ENCODE data around the genes SYPL1 and HBP1.

DNA sequence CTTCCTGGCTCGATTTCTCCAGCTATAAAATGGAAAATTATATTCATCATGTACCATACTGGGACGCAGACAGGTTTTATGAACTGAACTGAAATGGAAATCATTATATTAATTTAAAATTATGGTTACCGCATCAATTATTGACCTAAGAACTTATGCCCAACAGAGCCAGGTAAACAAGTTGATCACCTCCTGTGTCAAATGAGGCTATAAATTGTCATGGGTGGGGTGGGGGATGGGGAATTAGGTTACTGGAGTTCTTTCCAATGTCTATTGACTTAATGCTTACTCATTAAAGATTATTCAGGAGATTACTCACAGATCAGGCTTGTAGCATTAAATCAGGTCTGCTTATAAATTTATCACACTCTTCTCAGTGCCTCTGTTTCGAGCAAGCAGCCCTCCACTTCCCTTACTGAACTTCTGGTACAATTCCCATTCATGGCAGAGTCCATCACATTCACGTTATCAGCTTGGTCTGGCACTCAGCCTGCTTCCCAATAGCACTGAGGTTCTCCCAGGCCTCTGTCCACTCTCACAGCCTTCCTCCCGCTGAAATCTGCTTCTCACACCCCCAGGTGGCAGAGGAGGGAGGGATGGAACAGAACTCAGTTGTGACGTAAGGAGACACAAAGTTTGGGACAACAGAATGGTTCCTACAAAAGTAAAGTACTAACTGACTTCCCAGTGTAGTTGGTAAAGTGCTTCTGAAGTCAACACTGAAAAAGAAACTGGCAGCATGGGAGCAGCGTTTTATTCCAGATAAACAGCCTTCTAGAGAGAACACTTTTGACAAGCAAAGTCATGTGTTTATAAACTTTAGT is 81.7 kb downstream of the ATXN7L1 start:
- PRO-cap, 4 experiments, result no peak in any of the 4 experiments
- RAMPAGE, long total RNA, 4 experiments, result no peak in any of the 4 experiments

GRCh38 chr7:106065780-106066318 is 46.3 kb downstream of the SYPL1 start:
- PRO-cap, 4 experiments, result no peak in any of the 4 experiments
- RAMPAGE, long total RNA, 4 experiments, result no peak in any of the 4 experiments

DNA sequence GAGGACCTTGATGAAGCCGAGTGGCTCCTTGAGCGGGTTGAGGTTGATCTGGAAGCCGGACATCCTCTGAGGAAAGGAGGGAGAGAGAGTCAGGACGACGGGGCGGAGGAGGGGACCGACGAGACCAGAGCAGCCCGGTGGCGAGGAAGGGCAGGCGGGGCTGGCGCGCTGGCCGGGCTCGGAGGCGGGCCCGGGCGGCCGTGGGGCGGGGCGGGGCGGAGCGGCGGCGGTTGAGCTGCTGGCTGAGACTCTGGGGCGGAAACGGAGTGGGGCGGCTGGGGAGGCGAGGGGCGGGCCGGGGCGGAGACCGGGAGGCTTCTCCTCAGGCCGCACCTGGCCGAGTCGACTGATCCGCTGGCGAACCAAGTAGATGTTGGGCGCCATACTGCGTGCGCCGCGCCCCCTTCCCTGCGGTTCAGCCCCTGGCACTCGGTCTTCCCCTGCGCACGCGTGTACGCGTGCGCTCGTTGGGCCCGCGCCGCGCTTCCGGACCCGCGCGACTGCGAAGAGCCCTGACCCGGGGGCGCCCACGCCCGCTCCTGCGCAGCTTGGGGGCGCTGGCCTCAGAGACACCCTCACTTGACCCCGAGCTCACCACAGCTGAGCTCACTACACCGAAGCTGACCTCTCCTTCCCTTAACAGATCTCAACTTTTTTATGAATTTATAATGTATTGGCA is at the start of gene SYPL1:
Gene SYPL1, minus strand, starts transcription at position 167 of the 679 bp plus-strand sequence.
- PRO-cap, 4 experiments, result peak in 4 of 4 experiments; most common plus-strand start position 260 of the sequence (in 2); most common minus-strand start position 136 of the sequence (in 3)
- RAMPAGE, long total RNA, 4 experiments, result start-site peak on the minus strand in 4 of 4 experiments, centred at positions 82 to 102 of the sequence, 47 to 248 reads per replicate

- PRO-cap, 4 experiments, result peak in 2 of 4 experiments; most common minus-strand start chr7:106268849 (in 1)
- RAMPAGE, long total RNA, 4 experiments, result no peak in any of the 4 experiments
Observed at GRCh38 chr7:106268235-106269674, 16.0 kb downstream of the NAMPT start.

GRCh38 chr7:106270257-106271221 is 14.2 kb downstream of the NAMPT start:
- PRO-cap, 4 experiments, result peak in 3 of 4 experiments; most common minus-strand start chr7:106270856 (in 2)
- RAMPAGE, long total RNA, 4 experiments, result no peak in any of the 4 experiments

- PRO-cap, 4 experiments, result no peak in any of the 4 experiments
- RAMPAGE, long total RNA, 4 experiments, result no peak in any of the 4 experiments
Observed at GRCh38 chr7:106272970-106274153, 11.4 kb downstream of the NAMPT start.

- PRO-cap, 4 experiments, result no peak in any of the 4 experiments
- RAMPAGE, long total RNA, 4 experiments, result no peak in any of the 4 experiments
Observed at GRCh38 chr7:106276077-106276385, 8.8 kb downstream of the NAMPT start.

DNA sequence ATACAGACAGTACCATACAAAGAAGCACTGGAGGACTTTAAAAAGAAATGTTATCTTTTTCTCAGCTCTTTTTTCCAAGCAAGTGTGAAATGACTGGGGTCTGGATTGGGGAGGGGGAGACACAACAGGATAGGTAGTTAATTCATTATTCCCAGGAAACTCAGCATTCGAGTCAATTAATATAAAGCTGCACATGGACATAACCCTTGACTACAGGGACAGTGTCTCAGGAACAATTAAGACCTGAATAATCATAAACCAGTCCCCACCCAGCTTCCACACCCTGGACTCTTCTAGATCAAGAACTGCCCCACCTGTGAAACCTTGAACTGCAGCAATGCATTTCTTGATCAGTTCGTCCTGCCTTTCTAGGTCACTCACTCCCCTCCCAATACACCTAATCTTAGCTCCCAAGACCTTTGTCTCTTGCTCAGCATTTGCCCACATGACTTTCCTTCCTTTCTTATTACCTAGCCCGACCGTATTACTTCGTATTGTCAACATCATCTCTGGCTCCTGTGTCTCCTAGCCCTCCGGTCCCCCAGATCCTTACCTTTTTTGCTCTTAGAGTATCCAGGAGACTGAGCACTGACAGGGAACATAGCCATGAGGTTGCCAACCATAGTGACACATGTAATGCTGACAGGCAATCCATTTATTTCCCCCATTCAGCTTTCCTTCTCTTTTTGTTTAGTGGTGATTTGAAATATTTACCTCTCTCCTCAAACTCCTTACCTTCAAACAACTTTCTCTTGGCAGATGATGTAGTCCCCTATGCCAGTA is 5.5 kb upstream of the NAMPT start:
- PRO-cap, 4 experiments, result no peak in any of the 4 experiments
- RAMPAGE, long total RNA, 4 experiments, result no peak in any of the 4 experiments

- PRO-cap, 4 experiments, result no peak in any of the 4 experiments
- RAMPAGE, long total RNA, 4 experiments, result start-site peak on the plus strand in 1 of 4 experiments, at chr7:106460758-106460923 at its widest, 5 reads per replicate
Observed at GRCh38 chr7:106460436-106461395, 175.9 kb upstream of the NAMPT start.

DNA sequence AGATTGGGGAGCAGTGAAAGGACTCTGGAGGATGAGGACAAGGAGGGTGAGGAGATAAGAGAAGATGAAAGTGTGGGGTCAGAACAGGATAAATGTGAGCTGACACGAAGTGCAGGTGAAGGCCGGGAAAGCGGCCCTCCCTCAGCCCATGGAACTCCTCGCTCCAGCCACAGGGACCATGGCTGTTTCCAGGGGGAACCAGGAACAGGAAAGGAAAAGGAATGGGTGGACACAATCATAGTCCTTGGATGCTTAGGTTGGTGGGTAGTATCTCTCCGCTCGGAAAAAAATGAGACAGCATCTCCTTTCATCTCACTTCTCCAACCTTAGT is 150.6 kb downstream of the CCDC71L start:
- PRO-cap, 4 experiments, result peak in 1 of 4 experiments; most common minus-strand start position 169 of the sequence (in 1)
- RAMPAGE, long total RNA, 4 experiments, result no peak in any of the 4 experiments

GRCh38 chr7:106598648-106599267 is 62.2 kb downstream of the CCDC71L start:
- PRO-cap, 4 experiments, result peak in 4 of 4 experiments; most common minus-strand start chr7:106598767 (in 3)
- RAMPAGE, long total RNA, 4 experiments, result start-site peak on the minus strand in 2 of 4 experiments, at chr7:106598808-106598906 at its widest, 5 to 7 reads per replicate

GRCh38 chr7:106767935-106768799 is 96.9 kb upstream of the PIK3CG start:
- PRO-cap, 4 experiments, result no peak in any of the 4 experiments
- RAMPAGE, long total RNA, 4 experiments, result no peak in any of the 4 experiments

DNA sequence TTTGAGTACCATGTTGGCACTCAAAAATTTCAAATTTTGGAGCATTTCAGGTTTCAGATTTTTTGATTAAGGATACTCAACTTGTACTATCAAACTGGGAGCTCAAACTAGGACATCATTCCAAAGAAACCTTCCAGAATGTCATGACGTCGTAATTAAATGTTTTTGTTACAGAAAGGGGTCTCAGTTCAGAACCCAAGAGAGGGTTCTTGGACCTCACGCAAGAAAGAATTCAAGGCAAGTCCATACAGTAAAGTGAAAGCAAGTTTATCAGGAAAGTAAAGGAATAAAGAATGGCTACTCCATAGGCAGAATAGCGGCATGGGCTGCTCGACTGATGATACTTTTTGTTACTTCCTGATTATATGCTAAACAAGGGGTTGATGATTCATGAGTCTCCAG is 90.6 kb upstream of the PIK3CG start:
- PRO-cap, 4 experiments, result no peak in any of the 4 experiments
- RAMPAGE, long total RNA, 4 experiments, result no peak in any of the 4 experiments

DNA sequence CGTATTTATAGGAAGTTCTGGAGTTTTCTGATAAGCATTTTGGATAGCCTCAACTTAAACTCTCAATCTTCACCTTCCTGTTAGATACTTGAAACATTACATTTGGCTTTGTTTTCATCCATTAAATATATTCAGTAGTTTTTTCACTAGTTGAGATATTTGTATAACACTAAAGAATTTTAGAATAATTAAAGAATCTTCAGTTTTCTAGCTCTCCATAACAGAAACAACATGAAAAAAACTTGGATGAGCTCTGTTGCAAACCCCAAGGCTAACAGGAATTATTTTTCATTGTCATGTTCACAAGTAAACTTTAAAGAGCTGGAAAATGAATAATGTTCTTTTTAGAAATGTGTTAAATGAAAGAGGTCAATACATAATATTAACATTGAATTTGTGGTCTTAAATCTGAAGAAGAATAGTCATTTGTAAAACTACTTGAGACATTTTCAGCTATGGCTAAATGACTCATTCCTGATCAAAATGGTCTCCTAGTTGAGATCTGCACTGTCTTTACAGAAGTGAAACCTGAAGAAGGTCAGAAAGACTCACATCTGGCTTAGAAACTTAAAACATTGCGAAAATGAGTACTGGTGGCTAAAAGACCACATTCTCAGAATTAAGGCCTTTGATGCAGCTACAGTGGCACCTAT is 5.8 kb downstream of the PIK3CG start:
- PRO-cap, 4 experiments, result no peak in any of the 4 experiments
- RAMPAGE, long total RNA, 4 experiments, result no peak in any of the 4 experiments

DNA sequence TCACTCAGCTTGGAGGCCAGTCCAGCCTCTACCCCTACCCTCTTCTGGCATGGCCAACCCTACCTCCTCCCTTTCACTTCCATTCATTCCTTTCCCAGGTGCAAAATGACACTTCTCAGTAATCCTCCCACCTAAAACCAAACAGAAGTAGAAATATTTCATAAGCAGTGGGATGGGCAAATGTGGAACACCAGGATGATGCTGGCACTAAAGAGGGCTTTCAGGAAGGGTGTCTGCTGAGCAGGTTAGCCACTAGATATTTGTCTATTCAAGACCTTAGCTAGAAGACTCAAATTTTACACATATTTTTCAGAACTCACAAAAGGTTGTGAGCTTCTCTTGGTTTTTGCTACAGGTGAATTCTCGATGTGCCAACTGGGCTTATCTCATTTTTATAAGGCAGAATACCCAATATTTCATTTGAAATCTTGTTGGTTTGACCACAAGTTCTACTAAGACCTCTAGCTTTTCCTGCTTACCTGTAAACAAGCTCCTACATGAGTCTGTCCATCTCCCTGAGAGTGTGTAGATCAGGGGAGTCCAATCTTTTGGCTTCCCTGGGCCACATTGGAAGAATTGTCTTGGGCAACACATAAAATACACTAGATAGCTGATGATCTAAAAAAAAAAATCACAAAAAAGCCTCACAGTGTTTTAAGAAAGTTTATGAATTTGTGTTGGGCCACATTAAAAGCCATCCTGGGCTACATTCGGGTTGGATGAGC is 21.5 kb downstream of the PIK3CG start:
- PRO-cap, 4 experiments, result no peak in any of the 4 experiments
- RAMPAGE, long total RNA, 4 experiments, result no peak in any of the 4 experiments

DNA sequence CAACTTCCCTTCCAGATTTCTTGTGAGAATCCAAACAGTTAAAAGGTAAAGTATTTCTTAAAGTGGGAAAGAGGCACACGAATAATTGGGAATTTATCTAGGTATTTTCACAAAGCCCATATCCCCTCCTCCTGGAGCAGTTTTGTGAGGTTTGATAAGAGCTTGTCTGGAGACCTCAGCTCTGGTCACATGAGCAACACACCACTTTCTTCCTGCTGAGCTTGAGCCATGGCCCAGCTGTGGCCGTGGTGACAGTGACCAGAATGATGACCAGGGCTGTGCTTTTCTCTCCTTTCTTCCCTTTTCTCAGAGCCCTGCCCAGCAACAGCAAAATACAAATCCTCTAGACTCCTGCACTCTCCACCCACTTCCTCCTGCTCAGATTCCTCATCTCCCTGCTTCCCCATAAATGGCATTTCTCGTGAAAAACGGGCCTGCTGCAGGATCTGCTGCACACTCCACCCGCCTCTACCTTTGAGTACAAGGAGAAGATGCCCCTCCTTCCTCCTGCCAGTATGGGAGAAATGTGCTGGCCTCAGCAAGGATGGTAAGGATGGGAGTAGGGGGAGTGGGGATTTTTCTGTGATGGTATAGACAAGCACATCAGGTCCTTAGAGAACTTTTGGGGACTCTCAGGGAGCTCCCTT is 87.8 kb downstream of the PIK3CG start:
- PRO-cap, 4 experiments, result peak in 3 of 4 experiments; most common plus-strand start position 416 of the sequence (in 3); most common minus-strand start position 268 of the sequence (in 1)
- RAMPAGE, long total RNA, 4 experiments, result no peak in any of the 4 experiments

DNA sequence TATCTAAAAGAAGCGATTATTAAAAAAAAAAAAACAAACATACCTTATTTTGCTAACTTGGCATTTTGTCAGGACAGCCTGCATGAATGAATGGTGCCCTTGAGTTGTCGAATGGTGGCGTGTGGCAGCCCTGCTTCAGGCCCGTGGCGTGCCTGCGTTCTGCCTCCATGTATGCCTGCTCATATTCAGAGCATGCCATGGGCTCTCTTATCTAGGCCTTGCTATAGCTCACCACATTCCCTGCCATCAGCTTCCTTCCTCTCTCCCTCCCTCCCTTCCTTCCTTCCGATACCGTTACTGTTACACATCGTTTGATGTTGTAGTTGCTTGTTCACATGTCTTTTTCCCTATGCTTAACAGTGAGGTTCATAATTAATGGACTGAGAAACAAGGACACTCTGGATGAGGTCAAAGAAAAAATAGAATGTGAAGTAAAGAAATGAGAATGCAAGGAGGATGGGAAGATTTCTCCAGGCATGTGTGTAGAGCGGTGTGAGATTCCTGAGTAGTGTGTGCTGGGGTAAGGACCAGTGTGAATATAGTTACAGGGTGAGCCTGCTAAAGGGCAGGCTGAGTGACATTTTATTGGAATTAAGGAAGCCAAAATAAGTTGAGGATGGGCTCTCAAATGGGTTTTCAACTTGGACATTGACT is 35.0 kb downstream of the PRKAR2B start:
- PRO-cap, 4 experiments, result peak in 4 of 4 experiments; most common plus-strand start position 307 of the sequence (in 3); most common minus-strand start position 161 of the sequence (in 3)
- RAMPAGE, long total RNA, 4 experiments, result start-site peak on the plus strand in 1 of 4 experiments, centred at position 284 of the sequence, 13 reads per replicate; start-site peak on the minus strand in 4 of 4 experiments, centred at positions 182 to 193 of the sequence, 35 to 95 reads per replicate

DNA sequence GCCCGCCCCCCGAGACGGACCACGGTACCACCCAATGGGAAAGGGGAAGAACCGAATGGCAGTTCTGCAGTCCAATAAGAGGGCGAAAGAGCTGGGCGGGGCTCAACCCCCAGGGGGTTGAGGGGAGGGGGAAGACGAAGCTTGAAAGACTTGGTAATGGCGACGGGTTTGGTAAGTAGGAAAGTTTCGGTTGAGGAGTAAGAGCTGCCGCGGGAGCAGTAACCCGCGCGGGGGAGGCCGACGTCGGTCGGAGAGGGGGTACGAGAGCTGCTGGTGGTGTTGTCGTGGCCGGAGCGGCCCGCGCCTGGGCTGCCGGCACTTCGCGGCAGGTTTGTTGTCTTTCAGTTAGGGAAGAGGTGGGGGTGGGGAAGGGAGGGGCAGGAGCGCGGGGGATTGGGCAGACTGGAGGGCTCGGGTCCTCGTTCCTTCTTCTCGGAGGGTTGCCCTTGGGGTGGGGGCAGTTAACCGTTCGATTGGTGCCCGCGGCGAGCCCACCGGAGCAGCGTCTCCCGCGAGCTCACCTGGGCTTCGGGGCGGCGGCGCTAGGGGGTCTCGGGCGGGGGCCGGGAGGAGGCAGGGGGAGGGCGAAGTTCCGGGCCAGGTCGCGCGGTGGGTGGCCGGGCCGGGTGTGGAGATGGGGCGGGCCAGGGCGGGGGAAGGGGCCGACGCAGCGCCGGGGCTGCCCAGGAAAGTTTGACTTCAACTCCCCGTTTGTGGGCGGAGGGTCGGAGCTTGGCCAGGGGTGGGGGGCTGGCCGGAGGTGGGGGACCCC is at the start of gene HBP1:
Gene HBP1, plus strand, starts transcription at position 147 of the 772 bp plus-strand sequence.
- PRO-cap, 4 experiments, result peak in 4 of 4 experiments; most common plus-strand start position 147 of the sequence (in 3); most common minus-strand start position 608 of the sequence (in 1)
- RAMPAGE, long total RNA, 4 experiments, result start-site peak on the plus strand in 1 of 4 experiments, centred at position 146 of the sequence, 1,412 reads per replicate

- PRO-cap, 4 experiments, result no peak in any of the 4 experiments
- RAMPAGE, long total RNA, 4 experiments, result no peak in any of the 4 experiments
Observed at GRCh38 chr7:107174158-107174851, 5.5 kb downstream of the HBP1 start.

- PRO-cap, 4 experiments, result no peak in any of the 4 experiments
- RAMPAGE, long total RNA, 4 experiments, result no peak in any of the 4 experiments
Observed at GRCh38 chr7:107471356-107471591, 1.4 kb downstream of the GPR22 start.